AG08470 (cell line): ENCODE measurements around a stretch of chr11.

- RRBS: no CpG with 5 or more reads among the region's 5 CpGs
These were observed 2.7 kb upstream of the RCN1 start for GRCh38 chr11:32087918-32088775.

DNA sequence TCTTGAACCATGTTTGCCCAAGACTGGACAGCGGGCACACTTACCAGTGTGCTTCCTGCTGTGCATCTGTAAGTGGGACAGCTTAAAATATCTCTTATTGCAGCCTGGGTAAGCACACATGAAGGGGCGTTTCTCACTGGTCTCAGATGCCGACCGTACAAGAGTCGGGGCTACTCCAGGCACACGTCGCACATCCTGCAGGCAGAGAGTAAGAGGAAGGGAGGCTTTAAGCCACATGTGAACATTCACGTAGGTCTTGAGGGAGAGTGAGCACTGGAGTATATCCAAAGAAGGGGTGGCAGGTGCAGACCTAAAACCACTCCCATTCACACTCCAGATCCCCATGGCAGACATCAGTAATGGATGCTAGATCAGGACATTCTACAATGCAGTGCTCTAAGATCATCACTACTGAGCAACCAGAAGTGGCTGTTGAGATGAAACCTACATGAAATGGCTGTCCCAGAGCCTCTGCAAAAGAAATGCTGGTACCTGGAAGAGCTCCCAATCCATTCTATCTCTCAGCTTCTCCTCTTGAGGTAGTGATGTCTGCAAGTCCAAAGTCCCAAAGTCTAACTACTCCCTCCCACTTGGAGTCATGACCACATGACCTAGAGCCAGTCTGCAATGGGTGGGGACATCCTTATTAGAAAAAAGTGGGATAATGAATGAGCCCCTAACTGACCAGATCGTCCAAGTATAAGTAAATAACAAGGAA lies 39.0 kb downstream of the WT1 start:
- RRBS: no CpG with 5 or more reads among the region's 9 CpGs

GRCh38 chr11:32611034-32611472 lies 27.4 kb downstream of the EIF3M start:
- RRBS: no CpG with 5 or more reads among the region's 2 CpGs

- RRBS: no CpG with 5 or more reads among the region's 7 CpGs
These were observed 3.2 kb downstream of the DEPDC7 start for GRCh38 chr11:33018745-33019442.

- RRBS: no CpG with 5 or more reads among the region's 4 CpGs
These were observed 36.1 kb downstream of the CSTF3 start for GRCh38 chr11:33124905-33125763.

DNA sequence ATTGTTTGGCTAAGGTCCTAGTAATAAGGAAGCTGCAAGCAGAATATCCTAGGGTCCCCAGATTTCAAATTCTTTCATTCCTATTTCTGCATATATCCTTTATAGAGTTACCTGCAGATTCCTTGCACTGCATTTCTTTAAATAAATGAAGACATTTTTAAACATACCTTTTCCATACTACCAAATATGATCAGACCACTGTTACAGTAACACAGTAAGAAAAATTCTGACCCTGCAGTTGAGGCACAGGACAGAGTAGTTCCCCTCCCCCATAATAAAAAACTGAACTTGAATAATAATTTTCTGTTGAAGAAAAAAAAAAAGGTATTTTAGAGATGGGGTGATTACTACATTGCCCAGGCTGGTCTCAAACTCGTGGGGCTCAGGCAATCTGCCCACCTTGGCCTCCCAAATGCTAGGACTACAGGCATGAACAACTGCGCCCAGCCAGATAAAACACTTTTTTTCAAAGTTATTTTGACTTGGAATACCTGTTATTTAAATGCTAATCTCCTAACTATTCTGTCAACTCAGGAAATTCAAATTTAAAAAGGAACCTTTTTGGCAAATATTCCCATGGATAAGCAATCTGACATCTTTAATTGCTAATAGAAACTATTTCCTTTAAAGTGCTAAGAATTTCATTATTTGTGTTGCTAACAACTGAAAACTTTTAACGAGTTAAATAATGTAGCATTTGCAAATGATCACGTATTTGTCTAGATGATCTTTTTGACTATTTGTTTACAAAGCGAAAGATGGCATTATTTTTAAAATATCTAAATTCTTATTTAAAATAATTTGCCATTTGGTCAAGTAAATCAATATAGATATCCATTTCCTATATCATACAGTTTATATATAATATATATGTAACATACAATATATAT lies 29.0 kb downstream of the CSTF3 start:
- RRBS: no CpG with 5 or more reads among the region's 5 CpGs

DNA sequence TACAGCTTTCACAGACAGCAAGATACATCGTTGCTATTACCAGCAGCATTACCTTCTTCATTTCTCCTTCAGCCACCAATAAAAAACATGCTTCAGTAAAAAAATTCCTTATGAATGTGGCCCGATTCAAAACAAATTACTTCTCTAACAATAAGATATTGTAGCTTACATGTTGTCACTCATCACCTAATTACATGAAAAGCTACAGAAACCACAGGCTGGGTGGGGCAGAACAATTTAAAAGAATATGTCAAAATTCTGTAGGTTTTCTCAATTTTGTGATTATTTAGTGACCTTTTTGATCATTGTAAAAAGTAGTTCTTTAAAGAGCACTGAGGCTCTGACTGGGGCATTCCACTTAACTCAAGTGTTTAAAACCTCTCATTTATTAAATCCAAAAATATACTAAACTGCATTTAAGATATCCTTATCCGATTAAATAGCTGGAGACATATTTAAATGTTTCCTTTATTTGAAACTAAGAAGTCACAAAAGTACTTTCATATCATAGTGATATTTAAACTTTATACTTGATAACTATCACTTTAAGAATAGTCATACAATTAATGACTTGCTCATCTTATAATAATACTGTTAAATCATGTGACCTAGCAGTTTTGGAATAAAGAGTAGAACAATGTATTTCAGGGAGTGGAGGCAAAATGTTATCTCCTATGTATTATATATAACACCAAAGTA lies 23.0 kb downstream of the CSTF3 start:
- RRBS: no CpG with 5 or more reads among the region's 3 CpGs

DNA sequence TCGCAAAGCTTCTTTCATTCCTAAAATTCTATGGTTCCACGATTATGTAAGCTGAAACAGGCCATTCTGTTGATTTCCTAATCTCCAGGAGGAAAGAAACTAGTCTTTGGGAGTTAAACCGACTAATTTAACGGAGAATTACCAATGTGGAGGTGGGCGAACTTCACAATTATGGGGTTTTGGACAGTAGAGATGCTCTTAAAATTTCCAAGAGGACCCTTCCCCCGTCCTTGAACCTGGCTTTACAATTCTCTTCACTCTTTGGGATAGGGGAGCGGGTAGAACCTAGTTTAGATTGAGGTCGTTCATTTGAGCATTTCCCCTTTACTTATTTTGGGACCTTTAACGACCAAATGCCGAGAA lies 599 bp upstream of the HIPK3 start:
- RRBS: no CpG with 5 or more reads among the region's 10 CpGs

- RRBS: no CpG with 5 or more reads among the region's 6 CpGs
These were observed 34.2 kb downstream of the HIPK3 start for GRCh38 chr11:33291320-33291861.

GRCh38 chr11:33320686-33321517 lies 55.0 kb upstream of the KIAA1549L start:
- RRBS: no CpG with 5 or more reads among the region's 7 CpGs

DNA sequence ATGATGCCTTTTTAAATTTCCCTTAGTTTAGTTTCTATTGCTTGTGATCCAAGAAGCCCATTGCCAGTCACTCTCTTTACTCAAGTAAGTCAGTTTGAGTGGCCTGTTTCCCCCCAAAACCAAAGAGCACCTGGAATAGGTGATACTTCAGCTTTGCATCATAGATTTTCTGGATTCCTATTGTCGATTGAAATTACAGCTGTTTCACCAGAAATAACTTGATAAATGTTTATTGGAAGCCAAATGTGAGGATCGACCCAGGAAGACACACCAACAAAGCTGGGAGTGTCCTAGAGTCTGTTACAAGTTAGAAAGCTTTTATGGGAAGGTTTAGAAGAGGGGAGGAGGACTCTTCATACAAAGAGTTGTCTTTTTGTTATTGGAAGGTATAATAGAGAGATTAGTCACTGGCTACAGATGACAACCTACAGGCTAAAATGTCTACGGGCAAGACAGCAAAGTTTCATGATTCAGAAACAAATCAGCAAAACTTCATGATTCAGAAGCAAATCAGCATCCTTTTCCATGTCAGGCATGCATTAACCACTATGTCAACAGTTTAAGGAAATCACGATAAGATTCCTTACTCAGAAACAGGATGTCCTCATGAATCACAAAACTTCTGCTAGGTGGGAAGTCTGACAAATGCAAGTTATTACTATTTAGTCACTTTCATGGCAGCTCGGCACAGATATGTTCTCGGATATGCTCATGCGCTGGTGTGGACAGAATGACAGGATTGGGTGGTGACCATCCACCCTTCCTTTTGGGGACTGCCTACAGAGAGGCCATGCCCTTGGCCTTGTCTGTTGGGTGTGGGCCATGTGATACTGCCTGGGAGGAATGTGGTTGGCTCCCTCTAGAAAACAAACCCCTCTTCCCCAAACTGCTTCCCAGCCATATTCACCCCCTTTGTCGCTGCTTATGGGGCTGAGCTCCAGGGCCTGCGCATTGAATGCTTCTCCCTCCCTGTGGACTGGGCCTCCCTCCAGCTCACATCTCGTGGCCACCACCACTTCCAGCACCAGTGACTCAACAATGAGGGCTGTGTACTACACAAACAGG lies 10.3 kb downstream of the C11orf91 start:
- RRBS: no CpG with 5 or more reads among the region's 10 CpGs

DNA sequence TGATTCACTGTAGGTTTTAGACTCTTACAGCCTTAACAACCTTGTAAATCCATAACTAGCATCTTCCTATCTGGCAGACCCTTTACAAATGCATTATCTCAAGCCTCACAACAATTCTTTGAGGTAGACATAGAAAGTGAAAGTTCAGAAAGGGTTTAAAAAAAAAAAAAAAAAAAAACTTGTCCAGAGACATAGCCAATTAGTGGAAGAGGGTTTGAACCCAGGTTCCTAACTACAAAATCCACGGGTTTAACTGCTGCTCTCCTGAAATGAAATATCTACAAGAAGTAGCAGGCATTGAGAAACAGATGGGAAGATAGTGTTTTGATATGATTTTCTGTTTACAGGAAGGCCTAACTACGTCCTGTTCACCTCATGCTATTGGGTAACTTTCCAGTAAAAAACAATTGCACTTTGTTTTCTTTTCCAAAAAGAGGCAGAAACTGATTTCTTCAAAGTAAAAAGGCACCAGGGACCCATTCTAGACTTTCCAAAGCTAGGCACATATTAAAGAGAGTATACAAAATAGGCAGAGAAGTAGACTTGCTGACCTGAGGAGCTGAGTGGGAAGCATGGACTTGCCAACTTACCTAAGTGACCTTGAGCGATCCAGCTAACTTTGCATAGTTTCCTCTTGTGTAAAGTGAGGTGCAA lies 5.9 kb upstream of the C11orf91 start:
- RRBS: no CpG with 5 or more reads among the region's 3 CpGs

DNA sequence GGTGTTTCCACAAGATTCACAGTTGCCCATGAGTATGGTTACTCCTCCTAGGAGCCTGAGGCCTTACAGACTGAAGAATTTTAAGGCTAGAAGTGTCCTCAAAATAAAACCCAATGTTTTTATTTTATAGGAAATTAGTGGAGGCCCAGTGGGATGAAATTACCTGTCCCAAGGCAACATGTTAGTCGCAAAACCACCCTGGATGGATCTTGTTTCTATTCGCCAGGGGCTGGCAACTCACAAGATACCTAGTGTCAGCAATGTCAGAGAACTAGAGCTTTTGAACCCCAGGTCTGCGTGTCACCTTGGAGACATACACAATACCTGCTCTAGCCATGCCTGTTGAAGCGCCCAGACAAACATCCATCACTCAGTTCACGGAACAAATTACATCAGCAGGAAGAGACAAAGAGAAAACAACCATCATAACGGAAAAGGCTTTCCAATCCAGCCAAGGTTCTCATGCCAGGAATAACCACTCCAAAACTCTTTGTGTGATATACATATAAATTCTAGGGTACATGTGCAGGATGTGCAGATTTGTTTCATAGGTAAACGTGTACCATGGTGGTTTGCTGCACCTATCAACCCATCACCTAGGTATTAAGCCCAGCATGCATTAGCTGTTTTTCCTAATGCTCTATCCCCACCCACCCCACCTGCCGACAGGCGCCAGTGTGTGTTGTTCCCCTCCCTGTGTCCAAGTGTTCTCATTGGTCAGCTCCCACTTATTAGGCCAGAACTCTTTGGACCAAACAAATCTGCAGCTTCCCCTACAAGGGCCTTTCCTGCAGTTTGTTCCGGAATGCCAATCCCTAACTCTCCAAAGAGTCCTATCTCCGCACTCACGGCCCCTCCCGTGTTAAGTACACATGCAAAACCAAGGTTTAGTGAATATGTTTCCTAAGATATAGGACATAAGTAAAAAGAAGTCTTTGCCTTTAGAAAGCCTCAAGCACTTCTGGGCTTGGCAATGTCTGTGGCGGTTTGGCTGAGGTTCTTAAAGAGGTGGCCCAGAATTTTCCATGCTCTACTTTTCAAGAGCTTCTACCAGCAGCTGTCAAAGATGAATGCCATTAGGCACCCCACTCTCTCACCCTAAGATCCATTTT lies 2.0 kb downstream of the CD59 start:
- RRBS: no CpG with 5 or more reads among the region's 14 CpGs

DNA sequence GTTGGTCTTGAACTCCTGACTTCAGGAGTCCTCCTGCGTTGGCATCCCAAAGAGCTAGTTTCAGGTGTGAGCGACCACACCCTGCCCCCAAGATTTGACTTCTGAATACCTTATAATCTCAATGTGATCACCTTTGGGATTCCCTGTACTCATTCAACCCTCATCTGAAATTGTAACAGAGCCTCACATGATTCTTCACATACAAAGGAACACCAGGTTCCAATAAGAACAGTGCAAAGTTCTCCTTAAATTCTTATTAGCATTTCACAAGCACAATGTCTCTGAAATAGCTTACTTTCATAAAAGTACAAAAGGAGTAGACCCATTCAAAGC lies 17.4 kb downstream of the FBXO3 start:
- RRBS: no CpG with 5 or more reads among the region's 2 CpGs

DNA sequence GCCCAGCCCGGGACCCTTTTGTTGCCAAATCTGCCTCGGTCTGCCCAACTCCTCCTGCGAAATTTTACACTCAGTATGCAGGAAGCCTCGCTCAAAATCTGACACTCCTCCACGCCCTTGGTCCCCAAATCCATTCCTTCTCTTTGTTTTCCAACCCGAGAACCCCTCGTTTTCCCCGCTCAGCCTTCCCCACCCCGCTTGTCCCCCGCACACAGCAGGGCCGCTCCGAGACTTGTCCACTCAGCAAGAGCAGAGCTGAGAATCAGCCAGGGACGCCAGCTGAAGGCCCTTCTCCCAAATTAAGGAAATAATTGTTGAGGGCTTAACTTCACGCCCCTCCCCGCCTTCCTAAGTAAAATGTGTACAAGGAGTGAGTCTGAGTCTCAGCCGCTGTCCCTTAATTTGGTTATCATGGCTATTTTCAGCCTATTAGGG lies 461 bp upstream of the FBXO3 start:
- RRBS: no CpG with 5 or more reads among the region's 16 CpGs

DNA sequence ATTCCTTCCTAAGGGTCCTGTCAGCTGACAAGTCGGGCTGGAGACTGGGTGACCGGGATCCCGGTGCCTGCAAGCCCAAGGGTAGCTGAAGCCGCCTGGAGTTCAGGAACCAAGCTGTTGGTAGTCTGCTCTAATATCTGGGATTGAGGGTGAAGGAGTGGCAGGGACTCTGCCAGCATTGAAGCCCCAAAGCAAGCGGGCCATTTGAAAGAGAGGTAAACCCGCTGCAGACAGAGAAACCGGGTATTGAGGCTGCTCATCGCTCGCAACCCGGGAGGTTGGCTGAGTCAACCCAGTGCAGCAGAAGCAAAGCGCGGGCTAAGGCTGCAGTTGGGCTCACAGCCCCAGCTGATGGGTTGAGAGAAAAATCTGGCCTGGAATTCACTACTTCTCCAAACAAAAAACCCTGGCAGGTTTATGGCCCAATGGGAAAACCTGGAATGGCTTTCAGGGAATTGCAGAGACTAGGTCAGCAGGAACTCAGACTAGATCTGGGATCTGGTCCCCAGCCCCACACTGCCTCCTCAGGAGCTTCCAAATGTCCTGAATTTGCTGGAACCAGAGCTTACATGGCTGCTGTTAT lies 28.2 kb upstream of the FBXO3 start:
- RRBS: no CpG with 5 or more reads among the region's 12 CpGs

DNA sequence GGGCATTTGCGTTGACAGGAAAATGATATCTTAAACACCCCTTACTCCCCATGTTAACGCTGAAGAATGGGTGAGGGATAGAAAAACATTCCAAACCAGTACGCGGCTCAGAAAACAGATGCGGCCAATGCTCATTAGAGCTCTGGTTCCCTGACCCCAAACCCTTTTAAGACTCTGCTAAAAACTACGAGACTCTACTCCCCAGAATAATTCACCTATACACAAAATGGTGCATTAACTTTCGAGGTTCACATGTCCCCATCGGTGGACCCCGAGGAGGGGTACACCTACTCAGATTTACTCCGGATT lies 23.5 kb downstream of the LMO2 start:
- RRBS: 57% methylated on average over 1 of the region's 10 CpGs

DNA sequence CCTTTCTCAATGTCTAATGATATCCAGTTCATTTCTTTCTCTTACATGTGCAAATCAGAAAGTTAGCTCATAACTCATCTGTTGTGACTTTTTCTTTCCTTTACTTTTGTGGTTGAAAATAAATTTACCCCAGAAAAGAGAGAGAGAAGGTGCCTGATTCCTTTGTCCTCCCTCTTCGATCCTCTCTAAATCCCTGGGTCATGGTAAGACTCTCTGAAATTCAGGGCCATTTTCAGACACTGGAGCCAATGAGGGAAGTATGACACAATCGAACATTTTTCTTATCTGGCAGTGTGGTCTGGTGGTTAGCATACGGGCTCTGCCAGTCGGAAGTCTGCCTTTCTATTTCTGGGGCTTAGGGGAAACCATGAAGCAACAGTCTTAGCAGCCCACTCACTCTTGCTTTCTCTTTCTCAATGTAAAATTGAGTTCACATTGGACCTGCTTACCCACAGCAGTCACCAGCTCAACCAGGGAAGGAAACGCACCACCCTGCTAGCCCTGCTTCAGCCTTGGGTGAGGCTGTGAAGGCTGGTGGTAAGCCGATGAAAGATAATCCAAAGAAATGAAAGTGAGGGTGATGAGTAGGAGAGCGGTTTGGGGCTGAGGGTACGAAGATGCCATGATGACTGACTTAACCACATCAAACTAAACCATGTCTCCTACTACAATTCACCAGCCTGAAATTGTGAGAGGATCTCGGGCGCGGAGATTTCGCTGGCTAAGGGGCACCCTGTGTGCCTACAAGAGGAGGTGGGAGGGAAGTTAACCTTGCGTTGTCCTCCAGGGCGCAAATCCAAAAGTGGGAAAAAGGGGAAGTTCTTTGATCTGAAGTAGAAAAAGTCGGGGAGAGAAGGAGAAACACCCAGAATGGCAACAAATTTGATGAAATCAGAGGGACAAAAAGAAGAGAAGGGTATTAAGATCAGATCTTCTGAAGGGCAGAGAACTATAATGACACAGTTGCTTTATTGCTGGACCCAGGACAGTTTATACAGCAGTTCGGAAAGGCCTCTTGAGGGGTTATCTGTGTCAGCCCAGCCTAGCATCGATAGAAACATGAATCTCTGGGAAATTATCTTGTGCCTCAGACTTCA lies 2.0 kb upstream of the LMO2 start:
- RRBS: no CpG with 5 or more reads among the region's 17 CpGs

- RRBS: no CpG with 5 or more reads among the region's 6 CpGs
These were observed 75.4 kb downstream of the NAT10 start for GRCh38 chr11:34180843-34181236.